OVCAR3 (cell line): ENCODE data around the genes IKBKG, FUNDC2 and RAB39B.

DNA sequence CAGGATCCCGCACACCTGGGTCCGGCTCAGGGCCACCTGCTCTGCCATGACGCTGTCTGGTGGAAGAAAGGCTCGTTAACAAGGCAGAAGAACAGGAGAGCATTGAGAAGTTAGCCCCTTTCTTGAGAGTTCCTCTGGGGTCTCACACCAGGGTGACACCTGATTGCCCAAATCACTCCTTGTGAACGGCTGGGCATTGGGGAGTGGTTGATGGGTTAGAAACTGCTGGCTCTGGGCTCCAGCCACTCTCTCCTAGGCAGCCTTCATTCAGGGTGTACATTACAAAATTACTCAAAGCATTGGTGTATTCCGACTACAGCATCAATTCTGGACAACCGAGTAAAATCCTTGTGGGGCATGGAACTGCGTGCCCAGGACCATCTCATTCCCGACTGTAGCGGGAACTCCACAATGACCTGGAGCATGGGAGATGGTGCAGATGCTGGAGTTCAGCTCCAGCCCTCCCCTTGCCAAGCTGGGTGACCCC, 495 bp downstream of the G6PD start:
- RRBS: no CpG with 5 or more reads among the region's 10 CpGs

- RRBS: 5% methylated on average over 78 of the region's 137 CpGs
These were observed at the start of gene IKBKG for GRCh38 chrX:154546731-154547824. Gene IKBKG, plus strand, starts transcription at chrX:154547620.

DNA sequence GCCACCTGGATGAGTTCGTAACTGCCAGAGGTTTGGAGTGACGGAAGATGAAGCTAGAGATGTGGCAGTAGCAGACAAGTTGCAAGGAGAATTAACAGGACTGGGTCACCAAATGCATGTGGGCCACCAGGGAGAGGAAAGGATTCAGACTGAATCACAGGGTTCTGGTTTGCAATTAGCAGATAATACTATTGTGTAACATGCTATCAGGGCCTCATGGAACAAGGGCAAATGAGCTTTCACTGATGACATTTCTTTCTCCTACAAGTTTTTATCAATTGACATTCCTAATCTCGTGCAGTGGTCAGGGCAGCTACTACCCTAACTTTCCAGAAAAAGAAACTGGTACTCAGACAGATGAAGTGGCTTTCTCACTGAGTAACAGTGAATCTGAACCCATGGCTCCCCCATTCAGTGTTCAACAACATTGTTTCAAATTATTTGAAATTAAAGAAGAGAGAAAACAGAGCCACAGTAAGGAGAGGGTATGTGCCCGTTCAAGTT, 21.4 kb downstream of the GAB3 start:
- RRBS: no CpG with 5 or more reads among the region's 4 CpGs

DNA sequence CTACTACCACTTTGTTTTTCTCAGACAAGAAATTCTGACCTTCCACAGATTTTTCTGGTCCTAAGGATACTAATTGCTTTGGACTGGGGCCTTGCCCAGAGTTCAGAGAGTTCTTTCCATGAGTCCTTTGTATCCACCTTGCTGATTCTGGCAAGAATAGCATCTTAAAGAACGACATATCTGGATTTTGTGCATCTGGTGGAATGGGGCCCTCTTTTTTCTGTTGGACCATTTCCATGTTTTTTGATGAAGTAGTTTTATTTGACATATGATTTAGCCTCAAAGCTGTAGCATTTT, 44.1 kb downstream of the F8A1 start:
- RRBS: no CpG with 5 or more reads among the region's 1 CpG

GRCh38 chrX:154988832-154989251, 33.7 kb downstream of the F8 start:
- RRBS: no CpG with 5 or more reads among the region's 4 CpGs

DNA sequence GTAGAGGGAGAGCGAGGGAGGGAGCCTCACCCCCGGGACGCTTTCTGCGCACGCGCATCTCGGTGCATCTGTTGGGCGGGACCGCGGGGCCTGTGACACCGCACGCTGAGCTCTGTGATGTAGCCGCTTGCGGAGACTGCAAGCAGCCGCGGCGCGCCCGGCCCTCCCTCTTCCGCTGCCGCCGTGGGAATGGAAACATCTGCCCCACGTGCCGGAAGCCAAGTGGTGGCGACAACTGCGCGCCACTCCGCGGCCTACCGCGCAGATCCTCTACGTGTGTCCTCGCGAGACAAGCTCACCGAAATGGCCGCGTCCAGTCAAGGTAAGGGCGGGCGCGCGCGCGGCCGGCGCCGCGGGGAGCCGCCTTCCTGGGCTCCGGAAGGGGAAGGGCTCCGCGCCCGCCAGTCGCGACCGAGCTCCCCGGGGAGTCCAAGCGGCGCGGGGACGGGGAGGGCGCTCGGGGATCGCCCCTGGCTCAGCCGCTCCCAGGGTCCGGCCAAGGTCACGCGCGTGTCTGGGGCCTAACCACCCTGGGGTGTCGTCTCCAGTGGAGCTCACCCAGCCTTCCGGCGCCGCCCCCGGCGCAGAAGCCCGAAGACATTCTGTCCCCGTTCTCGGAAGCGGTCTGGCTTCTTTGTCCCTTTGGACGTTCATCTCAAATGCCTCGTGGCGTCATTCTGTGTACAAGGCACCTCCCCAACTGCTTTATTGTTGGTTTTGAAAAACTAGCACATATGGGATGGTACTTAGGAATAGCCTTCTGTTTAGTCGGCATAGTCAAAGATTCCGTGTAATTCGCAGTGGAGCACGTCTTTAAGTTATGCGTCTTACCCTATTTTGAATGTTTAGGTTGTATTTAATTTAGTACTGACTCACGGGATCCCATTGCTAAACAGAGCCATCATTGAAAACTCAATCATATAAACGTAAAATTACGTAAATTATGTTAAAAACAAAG, at the start of gene FUNDC2:
Gene FUNDC2 (plus strand): TSS at position 95 of the 958 bp plus-strand sequence.
- RRBS: 4% methylated on average over 39 of the region's 89 CpGs

GRCh38 chrX:155052492-155052836, 18.5 kb downstream of the CMC4 start:
- RRBS: no CpG with 5 or more reads among the region's 2 CpGs

- RRBS: 5% methylated on average over 8 of the region's 22 CpGs
These were observed 525 bp downstream of the BRCC3 start for GRCh38 chrX:155071770-155072296.

GRCh38 chrX:155263759-155264745, at the start of gene RAB39B:
Gene RAB39B, minus strand, starts transcription at chrX:155264491.
- RRBS: 8% methylated on average over 10 of the region's 59 CpGs

- RRBS: no CpG with 5 or more reads among the region's 16 CpGs
These were observed 28.6 kb upstream of the TMLHE start for GRCh38 chrX:155641215-155641810.